Peyer's patch (tissue), 4 donors: Measurements from ENCODE around the genes CCNT1, DDX23 and KMT2D.

GRCh38 chr12:48125794-48126423 is 6.7 kb downstream of the PFKM start:
- PRO-cap: no peak
- RAMPAGE, long total RNA, 4 experiments: no peak in any of the 4 experiments

- PRO-cap: bidirectional peak, plus-strand start at chr12:48717008, minus-strand start at chr12:48716730
- RAMPAGE, long total RNA, 4 experiments: start-site peak on the minus strand in 2 of 4 experiments, at chr12:48716700-48716761 at its widest, 39 to 176 reads per replicate
These were observed at the start of gene CCNT1 for GRCh38 chr12:48716041-48717311. Gene CCNT1 (minus strand): TSS chr12:48716707.

DNA sequence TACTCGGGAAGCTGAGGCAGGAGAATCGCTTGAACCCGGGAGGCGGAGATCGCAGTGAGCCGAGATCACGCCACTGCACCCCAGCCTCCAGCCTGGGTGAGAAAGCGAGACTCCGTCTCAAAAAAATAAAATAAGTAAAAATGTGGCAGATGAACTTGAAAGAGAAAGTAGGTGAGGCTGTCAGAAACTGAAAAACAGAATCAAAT is 708 bp upstream of the CCNT1 start:
- PRO-cap: no peak
- RAMPAGE, long total RNA, 4 experiments: no peak in any of the 4 experiments

- PRO-cap: no peak
- RAMPAGE, long total RNA, 4 experiments: no peak in any of the 4 experiments
These were observed 18.1 kb downstream of the ADCY6 start for GRCh38 chr12:48770718-48771341.

DNA sequence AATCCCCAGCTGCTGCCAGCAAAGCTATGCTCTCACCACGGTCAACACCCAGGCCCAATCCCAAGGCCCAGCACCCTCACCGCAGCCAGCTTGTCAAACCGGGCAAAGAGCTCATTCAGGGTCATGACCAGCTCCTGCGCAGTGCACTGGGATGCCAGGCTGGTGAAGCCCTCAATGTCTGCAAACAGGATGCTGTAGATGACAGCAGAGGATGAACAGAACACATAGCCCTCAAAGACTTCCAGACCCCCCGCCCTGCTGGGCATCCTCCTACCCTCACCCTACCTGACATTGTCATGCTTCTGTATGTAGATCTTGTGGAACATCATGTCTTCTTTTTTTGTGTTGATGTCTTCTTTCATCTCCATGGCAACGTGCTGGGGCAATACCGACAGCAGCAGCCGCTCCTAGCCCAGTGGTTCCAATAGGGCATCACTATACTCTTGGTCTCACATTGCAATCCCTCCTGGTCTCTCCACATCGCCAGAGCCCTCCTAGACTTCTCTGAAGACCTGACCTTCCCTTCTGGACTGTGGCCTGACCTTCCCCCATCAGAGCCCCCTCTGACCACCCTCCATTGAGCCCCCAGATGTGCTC is 11.5 kb downstream of the ADCY6 start:
- PRO-cap: no peak
- RAMPAGE, long total RNA, 4 experiments: no peak in any of the 4 experiments

DNA sequence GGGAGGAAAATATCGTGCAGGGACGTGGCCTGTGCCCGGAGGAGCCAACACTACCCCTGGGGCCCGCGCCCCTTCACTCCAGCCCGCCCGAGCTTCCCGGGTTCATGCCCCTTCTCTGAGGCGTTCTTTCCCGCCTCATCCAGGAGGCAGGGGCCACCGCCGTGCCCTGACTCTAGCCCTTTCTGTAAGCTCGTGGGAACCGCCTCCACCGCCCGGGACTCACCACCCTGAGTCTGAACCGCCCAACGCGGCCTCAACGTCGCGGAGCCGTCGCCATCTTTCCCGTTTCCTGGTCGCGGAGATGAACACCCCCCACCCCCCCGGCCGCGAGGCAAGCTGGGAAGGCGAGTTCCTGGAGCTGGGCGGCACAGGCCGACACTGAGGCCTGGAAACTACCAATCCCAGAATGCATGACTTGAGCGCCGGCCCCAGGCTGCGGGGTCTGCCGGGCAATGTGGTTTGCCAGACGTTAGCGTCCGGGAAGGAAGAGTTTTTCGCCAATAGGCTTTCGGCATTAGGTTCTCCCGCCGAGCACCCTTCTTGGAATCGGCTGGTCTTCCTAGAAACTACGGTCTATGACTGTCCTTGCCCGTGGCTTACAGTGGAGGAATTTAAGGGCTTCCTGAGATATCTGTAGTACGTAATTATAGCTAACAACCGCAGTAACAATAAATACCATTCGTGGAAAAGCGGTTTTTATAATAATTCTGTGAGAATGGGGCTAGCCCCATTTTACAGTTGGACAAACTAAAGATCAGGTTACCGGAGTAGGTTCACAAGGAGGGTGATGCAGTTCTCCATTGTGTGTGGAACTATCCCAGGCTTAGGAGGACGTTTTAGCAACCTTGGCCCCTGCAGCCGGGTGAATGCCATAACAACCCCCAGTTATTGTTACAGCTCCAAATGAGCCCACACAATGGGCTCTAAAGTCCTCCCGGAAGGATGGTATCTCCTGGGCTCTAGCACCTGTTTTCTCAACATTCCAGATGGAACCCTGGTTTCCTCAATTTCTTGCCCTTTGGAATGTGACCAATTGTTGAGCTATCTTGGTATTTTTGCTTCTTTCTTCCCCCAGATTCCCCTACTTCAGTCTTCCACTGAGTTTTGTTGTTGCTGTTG is at the start of gene DDX23:
DDX23 (minus strand) TSS at position 303 of the 1,119 bp plus-strand sequence.
- PRO-cap: bidirectional peak, plus-strand start at position 514 of the sequence, minus-strand start at position 303 of the sequence
- RAMPAGE, long total RNA, 4 experiments: start-site peak on the minus strand in 3 of 4 experiments, centred at positions 281 to 288 of the sequence, 202 to 310 reads per replicate

DNA sequence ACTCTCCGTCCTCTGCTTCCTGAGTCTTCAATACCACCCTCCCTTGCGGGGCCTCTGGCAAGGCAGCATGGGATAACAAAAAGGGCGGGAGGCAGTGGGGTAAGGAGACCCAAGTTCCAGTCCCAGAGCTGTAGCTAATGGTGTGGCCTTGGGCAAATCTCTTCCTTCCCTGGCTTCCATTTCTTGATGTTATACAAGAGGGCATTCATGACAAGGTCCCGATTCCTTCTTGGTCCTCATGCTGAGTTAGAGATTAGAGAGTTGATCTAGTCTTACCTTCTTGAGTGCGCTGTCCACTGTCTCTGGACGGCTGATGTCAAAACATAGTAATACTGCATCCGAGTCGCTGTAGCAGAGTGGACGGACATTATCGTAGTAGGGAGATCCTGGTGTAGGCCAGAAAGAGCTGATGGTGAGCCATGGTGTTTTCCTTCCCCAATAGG is 3.9 kb downstream of the RND1 start:
- PRO-cap: unidirectional peak, plus-strand start at position 78 of the sequence
- RAMPAGE, long total RNA, 4 experiments: no peak in any of the 4 experiments

DNA sequence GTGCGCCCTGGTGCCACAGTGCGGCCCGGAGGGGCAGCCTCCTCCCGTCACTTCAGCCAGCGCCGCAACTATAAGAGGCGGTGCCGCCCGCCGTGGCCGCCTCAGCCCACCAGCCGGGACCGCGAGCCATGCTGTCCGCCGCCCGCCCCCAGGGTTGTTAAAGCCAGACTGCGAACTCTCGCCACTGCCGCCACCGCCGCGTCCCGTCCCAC is 160 bp downstream of the WNT1 start:
- PRO-cap: no peak
- RAMPAGE, long total RNA, 4 experiments: no peak in any of the 4 experiments

DNA sequence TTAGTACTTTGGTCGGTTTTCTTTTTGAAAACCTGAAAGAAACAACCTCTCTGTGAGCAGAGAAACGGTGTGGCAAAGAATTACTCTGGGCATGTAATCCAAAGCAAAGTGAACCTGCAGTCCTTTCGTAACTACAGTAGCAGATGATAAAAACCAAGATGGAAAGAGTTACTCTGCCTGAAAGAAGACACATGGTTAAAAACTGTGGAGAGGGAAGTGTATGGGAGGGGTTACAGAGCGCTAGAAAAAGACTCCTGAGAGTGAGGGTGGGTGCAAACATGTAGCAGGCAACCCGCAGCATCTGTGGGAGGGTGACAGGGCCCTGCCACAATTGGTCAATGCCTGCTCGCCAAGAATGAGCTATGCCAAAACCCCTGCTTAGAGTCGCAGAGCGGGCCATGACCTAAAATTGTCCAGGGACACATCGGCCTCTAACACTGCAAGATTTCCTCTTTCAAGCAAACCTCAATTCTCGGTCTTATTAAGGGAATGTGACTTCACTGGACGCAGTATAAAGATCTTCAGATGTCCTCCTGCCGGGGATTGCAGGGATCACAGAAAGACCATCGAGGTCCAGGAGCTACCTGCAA is 731 bp downstream of the PRKAG1 start:
- PRO-cap: no peak
- RAMPAGE, long total RNA, 4 experiments: no peak in any of the 4 experiments

- PRO-cap: unidirectional peak, minus-strand start at chr12:49060521; bidirectional peak, plus-strand start at chr12:49061144, minus-strand start at chr12:49060570
- RAMPAGE, long total RNA, 4 experiments: start-site peak on the minus strand in 3 of 4 experiments, at chr12:49060450-49060833 at its widest, 9 to 54 reads per replicate
These were observed at the start of gene KMT2D for GRCh38 chr12:49060407-49060981. Gene KMT2D (minus strand): TSS chr12:49060794.

GRCh38 chr12:49086137-49086721 is 8.4 kb downstream of the DHH start:
- PRO-cap: no peak
- RAMPAGE, long total RNA, 4 experiments: no peak in any of the 4 experiments

- PRO-cap: no peak
- RAMPAGE, long total RNA, 4 experiments: no peak in any of the 4 experiments
These were observed 2.3 kb upstream of the DHH start for GRCh38 chr12:49096846-49097299.

- PRO-cap: no peak
- RAMPAGE, long total RNA, 4 experiments: no peak in any of the 4 experiments
These were observed 4.3 kb downstream of the TUBA1B start for GRCh38 chr12:49126672-49127601.

GRCh38 chr12:49201217-49201804 is 12.4 kb upstream of the TUBA1A start:
- PRO-cap: no peak
- RAMPAGE, long total RNA, 4 experiments: no peak in any of the 4 experiments

- PRO-cap: no peak
- RAMPAGE, long total RNA, 4 experiments: no peak in any of the 4 experiments
These were observed 37.3 kb upstream of the TUBA1C start for GRCh38 chr12:49227454-49228109.

DNA sequence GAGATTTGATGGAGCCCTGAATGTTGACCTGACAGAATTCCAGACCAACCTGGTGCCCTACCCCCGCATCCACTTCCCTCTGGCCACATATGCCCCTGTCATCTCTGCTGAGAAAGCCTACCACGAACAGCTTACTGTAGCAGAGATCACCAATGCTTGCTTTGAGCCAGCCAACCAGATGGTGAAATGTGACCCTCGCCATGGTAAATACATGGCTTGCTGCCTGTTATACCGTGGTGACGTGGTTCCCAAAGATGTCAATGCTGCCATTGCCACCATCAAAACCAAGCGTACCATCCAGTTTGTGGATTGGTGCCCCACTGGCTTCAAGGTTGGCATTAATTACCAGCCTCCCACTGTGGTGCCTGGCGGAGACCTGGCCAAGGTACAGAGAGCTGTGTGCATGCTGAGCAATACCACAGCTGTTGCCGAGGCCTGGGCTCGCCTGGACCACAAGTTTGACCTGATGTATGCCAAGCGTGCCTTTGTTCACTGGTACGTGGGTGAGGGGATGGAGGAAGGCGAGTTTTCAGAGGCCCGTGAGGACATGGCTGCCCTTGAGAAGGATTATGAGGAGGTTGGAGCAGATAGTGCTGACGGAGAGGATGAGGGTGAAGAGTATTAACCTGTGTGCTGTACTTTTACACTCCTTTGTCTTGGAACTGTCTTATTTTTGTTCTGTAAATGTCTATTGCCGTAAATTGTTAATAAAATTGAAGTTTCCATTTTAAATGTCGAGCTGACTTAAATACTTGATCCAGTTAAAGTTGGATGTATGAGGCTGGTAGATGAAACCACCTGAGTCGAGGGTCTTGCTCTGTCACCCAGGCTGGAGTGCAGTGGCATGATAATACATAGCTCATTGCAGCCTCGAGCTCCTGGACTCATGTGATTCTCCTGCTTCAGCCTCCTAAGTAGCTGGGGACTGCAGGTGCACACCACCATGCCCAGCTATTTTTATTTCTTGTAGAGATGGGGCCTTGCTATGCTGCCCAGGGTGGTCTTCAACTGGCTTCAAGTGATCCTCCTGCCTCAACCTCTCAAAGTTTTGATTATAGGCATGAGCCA is 8.1 kb downstream of the TUBA1C start:
- PRO-cap: no peak
- RAMPAGE, long total RNA, 4 experiments: start-site peak on the plus strand in 4 of 4 experiments, centred at positions 369 to 473 of the sequence, 20 to 262 reads per replicate

DNA sequence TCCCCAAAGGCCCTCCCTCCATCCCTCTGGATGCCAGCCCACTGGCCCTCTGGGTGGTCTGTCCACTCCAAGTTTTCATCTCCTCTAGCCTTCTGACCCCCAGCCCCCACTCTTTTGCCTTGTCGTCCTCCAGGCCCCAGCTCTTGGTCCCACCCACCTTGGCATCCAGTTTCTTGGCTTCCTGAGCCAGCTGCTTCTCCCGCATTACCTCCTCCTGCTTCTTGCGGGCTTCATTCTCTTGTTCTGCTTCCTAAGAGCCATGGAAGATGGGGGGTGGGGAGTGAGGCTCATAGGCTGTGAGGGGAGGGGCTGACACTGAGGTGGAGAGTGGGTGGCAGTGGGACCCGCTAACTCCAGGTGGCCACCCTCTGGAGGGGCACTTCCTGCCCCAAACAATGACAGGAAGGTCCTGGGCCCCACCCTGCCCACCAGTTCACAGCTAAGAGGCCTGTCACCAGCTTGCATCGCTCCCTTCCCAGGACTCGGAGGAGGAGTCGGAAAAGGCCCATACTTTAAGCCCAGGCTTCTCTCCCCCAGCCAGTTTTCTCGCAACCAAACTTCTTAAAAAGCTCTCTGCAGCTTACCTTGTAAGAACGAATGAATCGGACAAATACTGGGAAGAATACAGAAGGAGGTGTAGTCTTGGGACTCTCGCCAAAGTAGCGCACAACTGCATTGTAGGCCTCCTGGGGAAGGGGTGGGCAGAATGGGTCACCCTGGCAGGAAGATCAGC is 23.9 kb downstream of the PRPF40B start:
- PRO-cap: no peak
- RAMPAGE, long total RNA, 4 experiments: no peak in any of the 4 experiments

- PRO-cap: no peak
- RAMPAGE, long total RNA, 4 experiments: no peak in any of the 4 experiments
These were observed 26.1 kb downstream of the PRPF40B start for GRCh38 chr12:49649367-49650034.

DNA sequence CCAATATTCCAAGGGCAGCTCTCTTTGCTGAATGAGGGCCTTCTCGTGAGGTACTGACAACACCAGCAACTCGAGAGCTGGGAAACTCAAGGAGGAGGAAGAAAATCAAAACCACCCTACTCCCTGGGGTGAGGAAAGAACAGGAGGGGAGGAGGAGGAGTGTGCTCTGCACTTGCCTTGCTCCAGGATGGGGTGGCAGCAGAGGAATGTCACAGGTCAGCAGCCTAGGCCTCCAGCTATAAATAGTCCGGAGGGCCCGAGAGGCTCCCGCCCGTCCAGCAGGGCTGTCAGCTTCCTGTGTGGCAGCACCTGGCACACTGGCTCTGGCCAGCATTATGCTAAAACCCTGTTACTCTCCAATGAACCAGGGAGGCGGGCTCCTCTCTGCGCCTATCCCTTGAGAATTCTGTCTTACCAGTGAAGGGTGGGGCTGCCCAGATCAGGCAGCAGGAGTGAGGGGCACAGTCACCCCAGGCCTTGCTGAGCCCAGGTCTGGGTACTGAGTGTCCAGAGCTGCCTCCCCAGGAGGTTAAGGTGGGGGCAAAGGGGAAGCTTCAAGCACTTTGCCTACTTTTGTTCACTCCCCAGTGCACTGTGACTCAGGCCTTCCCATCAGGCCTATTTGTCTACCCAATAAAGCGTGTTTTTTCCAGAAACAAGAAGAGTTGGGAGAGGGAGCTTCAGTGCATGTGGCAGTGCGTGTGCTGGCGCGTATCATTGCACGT is 1.2 kb upstream of the COX14 start:
- PRO-cap: bidirectional peak, plus-strand start at position 442 of the sequence, minus-strand start at position 189 of the sequence
- RAMPAGE, long total RNA, 4 experiments: start-site peak on the minus strand in 1 of 4 experiments, centred at position 307 of the sequence, 12 reads per replicate

DNA sequence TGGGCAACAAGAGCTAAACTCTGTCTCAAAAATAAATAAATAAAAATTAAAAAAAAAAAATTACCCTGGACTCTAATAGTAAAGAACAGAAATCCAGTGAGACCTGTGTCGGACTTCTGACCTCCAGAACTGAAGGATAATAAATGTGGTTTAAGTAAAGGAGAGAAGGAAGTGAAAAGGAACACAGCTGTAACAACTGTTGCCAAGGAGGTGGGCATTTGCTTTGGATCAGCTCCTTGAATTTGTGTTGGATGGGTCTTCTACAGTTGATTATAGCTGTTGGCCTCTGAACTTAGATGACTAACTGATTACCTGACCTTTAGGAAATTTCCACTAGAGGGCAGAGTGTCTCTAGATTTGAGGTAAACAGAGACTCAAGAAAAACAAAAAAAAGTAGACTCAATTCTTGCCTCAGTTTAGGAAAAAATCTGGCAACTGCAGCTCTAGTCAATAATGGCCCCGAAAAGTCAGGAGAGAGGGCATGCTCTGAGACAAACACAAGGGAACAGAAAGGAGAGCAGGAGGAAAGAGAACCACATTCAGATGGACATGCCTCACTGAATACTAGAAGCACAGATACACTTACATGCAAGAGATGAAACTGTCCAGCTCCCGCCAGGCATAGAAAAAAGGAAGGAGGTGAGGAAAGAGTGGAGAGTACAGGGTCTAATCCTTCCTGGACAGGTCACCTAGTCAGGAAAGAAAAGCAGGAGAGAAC is 20.5 kb downstream of the COX14 start:
- PRO-cap: no peak
- RAMPAGE, long total RNA, 4 experiments: no peak in any of the 4 experiments